ENCODE results near the genes FKBP4 and TEAD4.

- PRO-cap: no peak
Measured at GRCh38 chr12:1496547-1497095, 97.8 kb downstream of the FBXL14 start.

GRCh38 chr12:1611999-1612328 lies 17.1 kb upstream of the WNT5B start:
- PRO-cap: no peak

DNA sequence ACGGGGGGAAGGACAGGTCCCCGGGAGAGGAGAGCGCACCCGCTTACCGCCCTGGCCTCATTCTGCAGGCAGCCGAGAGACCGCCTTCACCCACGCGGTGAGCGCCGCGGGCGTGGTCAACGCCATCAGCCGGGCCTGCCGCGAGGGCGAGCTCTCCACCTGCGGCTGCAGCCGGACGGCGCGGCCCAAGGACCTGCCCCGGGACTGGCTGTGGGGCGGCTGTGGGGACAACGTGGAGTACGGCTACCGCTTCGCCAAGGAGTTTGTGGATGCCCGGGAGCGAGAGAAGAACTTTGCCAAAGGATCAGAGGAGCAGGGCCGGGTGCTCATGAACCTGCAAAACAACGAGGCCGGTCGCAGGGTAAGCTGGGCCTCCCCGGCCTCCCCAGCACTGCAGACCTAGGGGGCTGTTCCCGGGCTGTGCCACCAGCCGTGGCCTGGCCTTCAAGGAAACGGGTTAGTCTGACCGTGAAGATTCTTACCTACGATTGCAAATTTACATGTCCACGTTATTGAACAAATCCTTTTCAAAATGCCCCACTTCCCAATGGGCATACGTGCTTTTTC lies 10.7 kb downstream of the WNT5B start:
- PRO-cap: bidirectional peak, plus-strand start at position 60 of the sequence, minus-strand start at position 52 of the sequence; bidirectional peak, plus-strand start at position 128 of the sequence, minus-strand start at position 88 of the sequence

DNA sequence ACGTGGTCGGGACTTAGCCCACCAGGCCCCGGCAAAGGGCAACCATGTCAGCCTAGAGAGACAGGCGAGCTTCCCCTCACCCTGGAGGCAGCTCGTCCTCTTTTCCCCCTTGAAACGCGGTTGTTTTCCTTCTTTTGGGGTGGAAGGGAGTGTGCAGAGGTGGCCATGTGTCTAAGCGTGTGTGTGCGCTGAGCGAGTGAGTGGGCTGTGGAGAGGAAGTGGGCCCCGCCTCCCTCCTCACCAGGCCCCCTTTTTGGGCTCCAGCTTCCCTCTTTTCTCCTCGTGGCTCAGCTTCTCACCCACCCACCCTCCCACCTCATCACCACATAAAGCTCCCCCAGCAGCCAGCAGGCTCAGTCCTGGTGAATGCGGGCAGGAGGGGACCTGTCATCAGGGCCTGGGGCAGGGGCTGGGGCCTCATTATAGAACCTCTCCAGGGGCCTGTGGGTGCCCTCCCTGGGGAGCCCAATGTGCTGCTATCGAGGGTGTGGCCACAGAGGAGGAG lies 22.0 kb downstream of the LRTM2 start:
- PRO-cap: no peak

DNA sequence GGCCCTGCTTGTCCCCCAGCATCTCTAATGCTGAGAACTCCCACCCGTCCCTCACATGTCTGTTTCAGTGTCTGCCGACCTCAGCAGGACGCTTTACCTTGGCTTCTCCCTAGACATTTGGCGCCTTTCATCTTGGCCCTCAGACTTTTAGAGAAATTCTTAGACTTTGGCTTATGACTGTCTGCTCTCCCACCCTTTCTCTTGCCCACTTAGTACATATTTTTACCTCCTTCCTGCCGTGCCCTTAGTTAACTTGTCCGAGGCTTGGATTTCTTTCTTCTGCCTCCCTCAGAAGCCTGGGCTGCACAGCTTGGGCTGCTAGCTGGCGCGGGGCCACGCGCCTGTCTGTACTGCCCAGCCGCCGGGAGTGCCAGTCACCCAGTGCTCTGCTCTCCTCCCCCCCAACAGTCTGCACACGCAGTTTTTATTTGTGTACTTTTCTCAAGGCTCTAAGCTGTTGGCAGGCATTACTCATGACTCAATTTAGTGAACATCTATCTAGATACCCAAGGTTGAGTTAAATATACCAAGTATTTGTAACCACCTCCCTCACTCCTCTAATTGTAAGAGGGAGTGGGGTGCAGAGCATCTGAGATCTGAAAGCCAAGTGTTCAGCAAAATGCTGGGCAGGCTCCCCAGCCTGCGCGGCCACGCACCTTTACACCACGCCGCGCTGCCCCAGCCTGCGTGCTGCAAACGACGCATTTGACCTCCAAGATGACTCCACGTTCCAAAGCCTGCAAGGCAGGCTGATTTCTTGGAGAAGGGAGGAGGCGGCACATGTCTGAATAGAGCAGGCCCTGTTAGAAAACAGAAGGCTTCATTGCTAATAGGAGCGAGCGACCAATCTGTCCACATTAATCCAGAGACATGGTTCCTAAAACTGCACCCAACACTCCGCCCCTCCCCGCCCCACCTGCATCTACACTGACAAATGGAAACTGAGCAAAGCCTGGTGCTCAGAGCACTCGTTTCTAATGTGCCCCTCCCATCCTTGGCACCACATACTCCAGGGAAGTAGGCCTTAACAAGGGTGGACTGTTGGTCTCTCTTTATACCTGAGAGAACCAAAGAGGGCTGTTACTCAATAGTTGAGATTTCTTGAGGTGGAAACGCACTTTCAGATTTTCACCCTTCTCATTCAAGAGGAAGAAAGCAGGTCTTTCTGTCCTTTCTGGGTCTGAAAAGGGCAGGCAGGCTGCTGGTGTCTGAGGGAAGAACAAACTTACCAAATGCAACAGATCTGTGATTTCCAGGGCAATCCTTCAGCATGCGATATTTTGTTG lies 18.2 kb upstream of the CACNA2D4 start:
- PRO-cap: no peak

- PRO-cap: no peak
Measured at GRCh38 chr12:2012213-2012776, 8.0 kb upstream of the DCP1B start.

GRCh38 chr12:2055102-2055488 lies 2.3 kb downstream of the CACNA1C start:
- PRO-cap: no peak

DNA sequence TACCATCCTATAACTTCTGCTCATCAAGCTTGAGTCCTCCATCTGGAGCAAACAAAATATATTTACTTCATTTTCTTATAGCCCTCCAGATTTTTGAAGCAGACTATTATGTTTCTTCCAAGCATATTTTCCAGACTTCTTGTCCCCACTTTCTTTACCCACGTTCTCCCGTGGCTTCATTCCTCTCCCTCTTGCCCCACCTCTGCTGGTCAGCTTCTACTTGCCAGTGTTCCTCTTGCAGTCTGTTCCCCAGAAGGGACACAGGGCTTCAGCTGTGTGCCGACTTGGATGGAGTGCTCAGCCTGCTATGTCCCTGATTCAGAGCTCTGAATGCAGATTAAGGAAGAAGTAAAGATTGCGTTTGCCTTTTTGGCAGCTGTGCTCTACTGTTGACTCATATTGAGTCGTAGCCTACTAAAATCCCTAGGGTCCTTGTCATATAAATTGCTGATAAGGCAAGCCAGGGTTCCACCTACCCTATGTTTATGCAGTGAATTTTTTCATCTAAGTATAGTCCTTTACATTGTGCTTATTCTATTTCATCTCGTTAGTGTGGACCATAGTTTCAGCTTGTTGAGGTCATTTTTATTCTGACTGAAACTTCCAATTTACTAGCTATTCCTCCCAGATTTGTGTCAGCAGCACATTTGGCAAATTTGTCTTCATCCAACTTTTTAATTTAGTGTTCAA lies 31.7 kb downstream of the CACNA1C start:
- PRO-cap: no peak

DNA sequence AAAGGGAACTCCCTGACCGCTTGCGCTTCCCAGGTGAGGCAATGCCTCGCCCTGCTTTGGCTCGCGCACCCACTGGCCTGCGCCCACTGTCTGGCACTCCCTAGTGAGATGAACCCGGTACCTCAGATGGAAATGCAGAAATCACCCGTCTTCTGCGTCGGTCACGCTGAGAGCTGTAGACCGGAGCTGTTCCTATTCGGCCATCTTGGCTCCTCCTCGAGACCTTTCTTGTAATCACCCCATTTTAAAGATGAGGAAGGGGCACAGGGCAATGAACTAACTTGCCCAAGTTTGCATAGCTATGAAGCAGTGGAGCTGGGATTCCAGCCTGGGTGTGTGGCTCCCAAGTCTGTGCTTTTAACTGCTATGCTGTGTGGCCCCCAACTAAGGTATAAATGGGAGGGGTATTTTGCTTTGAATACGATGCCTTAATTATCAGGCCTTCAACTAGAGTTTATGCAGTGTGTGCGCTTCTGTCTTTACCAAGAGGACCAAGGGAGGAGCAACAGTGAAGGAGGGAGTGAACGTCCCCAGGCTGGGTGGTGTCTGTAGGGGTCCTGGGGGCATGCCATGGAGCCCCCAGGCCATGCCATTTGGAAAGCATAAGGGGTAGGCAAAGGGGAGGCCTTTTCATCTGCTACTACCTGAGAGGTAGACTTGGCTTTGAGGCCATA lies 83.5 kb downstream of the CACNA1C start:
- PRO-cap: no peak

DNA sequence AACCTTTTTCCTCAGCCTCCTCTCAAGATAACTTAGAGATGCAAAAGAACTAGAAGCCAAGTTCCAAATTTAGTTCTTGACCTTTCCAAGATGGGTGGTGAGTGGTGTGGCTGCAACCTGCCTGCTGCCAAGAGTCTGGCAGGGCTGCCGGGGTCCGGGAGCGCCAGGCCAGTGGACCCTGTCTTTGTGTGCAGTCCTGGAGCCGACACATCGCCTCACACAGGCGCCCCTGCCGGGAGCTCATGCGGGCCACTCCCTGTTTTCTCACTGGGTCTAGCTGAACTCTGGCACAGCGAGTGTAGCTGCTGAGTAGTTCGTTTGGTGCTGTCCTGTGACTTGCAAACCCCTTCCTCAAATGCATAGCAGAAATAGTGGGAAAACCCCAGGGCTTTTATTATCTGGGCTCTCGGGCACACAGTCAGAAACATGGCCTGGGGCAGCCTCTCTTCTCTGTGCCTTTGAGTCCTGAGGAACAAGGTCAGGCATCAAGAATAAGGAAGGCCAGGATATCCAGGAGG lies 85.0 kb downstream of the CACNA1C start:
- PRO-cap: no peak

DNA sequence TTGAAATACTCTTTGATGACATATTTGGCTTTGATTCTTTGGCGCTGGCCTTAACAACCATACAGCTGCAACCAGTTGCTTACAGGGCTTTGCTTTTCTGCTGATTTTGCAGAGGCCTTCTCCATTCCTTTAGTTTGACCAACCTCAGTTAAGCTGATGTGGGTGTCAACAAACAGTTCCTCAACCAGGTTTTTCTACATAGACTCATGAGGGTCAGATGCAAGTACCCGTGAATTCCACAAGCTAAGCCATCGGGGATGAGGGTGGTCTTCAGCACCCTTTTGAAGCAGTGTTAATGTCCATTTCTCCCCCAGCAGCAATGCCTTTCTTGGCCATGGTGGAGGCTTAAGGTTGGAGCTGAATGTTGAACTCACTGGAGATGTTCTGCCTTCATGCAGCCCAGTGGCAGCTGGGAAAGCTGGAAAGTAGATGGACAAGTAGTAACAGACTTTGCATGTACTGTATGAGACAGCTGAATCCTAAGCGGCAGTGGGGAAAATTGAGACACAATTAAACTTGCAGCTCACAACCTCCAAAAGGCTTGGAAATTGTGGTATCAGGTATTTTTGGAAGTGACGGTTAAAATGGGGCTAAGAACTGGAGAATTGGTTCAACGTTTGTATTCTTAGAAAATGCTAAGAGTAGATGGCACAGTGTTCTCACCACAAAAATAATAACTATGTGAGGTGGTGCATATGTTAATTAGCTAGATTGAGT lies 103.9 kb downstream of the CACNA1C start:
- PRO-cap: no peak

DNA sequence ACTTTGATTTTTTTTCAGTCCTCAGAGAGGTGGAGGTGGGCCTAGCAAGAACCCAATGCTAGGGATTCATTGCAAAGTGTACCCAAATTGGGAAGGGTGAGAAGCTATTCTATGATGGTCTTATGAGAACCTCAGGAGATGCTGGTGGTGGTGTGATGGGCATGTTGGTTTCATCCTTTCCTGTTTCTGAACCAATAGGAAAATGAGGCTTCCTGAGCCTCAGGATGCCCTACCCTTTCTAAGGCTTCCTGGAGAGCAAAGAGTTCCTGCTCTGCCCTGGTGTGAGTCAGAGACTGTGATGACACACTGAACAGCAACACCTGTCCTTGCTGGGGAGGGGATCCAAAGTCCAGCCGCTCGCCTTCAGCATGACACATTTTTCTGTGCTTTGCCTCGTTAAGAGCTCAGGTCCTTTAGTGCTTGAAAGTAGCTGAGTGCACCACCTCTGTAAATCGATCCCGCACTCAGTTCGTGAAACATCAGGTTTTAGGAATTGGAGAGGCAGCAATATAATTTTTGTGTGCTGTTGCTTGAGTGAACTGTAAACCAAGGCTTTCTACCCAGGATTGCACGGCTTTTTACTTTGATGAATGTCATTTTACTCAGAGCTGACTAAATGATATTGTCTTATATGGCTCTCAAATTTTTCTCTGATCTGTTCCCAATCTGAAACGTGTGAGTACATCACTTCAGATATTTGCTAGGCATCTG lies 116.1 kb downstream of the CACNA1C start:
- PRO-cap: no peak

DNA sequence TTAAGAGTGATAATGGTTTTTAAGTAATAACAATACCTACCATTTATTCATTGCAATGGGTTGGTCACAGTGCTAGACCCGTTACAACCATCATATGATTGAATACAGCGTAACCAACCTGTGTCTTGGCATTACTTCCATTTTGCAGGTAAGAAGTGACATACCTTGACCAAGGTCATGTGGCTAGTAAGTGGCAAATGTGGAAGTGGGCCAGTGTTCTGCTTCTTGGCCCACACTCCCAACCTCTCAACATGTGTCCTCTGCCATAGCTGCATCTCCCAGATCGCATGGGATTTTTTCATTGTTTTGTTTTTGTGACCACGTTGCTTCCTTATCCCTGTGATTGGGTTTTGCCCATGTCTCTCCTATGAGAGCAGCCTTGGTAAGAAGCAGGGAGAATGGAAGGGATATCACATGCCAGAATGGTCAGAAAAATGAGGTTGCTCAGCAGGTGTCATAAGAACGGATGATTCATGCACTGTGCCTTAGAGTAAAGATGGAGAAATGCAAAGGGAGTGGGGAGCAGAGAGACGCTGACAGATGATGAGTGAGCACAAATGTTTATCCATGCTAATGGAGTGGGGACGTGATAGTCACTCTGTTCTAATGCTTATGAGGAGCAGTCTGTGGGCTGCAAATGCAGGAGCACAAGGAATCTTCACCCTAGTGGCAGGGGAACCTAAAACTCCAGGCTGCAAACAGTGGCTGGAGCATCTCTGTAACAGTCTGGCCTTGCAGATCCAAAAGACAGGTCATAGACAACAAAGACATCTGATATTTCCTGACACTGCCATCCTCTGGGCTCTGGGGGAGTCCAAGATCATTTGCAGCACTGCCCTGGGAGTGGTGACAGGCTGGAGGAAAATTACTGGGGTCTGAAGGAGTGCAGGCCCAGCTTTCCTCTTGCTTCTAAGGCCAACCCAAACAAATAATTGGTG lies 243.1 kb downstream of the CACNA1C start:
- PRO-cap: no peak

- PRO-cap: no peak
Measured at GRCh38 chr12:2304391-2304749, 251.6 kb downstream of the CACNA1C start.

DNA sequence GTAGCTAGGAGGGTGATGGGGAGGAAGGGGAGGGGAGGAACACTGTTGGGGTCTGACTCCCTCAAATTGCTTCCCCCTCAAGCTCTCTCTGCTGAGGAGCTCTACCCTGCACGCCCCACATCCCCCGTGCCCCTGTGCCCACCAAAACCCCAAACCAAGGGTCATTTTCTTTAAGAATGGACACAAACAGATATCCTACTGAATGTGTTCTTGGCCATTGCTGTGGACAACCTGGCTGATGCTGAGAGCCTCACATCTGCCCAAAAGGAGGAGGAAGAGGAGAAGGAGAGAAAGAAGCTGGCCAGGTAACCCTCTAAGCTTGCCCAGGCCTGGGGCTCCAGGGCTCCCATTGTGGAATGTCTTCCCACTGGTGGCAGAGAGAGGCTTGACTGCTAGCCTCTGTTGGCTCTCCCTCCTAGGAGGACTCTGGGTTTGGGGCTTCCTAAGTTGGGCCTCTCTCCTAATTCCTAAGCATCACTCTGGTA lies 210.4 kb upstream of the FKBP4 start:
- PRO-cap: no peak

GRCh38 chr12:2628319-2628796 lies 166.4 kb upstream of the FKBP4 start:
- PRO-cap: no peak

DNA sequence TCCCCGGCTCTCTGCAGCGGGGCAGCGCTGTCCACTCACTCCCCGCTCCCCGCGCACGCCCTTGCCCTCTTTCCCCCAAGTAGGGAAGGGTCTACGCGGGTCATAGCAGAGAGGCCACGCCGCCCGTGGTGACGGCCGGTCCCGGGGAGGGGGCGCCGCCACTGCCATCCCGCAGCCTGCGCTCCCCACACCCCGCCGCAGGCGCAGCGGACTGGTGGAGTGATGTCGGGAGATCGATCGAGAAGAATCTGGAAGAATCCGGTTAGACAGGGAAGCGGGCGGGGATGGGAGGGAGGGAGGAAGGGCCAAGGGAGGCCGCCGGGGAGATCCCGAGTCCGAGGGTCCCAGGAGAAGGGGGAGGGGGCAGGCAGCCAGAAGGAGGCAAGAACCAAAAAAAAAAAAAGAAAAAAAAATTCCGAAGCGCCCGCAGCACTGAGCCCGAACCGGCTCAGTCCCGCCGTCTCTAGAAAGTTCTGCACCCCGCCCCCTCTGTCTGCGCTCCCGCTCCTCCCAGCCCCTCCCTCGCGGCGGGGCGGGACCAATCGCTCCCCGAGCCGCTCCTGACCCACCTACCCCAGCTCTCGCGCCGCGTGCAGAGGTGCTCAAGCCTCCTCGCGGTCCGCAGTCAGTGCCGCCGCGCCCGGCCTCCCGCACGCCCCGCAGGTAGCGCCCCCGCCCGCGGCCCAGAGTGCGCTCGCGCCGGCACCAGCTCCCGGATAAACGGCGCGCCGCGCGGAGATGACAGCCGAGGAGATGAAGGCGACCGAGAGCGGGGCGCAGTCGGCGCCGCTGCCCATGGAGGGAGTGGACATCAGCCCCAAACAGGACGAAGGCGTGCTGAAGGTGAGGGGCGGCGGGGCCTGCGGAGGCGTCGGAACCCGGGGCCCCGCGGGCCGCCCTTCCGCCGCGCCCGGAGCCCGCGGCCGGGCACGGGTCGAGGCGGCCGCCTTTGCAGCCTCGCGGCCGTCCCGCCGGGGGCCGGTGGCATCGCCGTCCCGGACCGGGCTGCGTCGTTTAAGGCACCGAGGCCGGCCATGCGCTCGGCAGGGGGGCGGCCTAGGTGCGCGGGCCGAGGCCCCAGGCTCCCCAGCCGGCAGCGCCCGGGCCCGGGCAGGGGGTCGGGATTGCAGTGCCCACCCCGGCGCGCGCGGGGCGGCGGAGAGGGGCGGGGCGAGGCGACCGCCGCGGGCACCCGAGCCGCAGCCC lies at the start of gene FKBP4:
FKBP4 (plus strand) TSS at position 569 of the 1,206 bp plus-strand sequence.
- PRO-cap: bidirectional peak, plus-strand start at position 595 of the sequence, minus-strand start at position 465 of the sequence

DNA sequence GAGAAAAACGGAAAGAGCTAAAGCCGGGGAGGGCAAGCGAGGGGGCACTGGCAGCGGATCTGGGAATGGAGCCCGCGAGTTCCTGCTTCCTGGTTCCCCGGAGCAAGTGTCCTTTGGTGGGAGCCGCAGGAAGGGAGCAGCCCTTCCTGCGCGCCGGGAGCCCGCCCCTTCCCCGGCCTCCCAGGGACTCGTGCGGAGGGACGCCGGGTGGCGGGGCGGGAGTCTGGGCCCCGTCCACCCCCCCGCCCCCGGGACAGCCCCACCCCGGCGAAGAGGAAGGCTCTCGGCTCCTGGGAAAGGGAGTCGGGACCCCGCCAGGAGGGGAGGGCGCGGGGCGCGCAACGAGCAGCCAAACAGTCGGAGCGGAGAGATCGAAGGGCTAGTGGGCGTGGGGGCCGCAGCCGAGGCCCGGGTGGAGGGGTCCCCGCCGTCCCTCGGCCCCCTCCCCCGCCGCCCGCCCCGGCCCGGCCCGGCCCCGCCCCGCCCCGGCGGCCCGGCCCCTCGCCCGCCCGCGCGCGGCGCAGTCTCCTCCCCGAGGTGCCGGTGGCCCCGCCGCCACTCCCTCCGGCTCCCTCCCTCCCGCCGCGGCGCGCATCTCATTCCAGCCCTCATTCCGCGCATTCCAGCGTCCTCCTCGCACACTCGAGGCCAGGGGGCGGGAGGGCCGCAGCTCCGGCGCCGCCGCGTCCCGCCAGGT lies at the start of gene TEAD4:
TEAD4 (plus strand) TSS at position 611 of the 697 bp plus-strand sequence.
- PRO-cap: unidirectional peak, minus-strand start at position 67 of the sequence; unidirectional peak, minus-strand start at position 174 of the sequence; bidirectional peak, plus-strand start at position 639 of the sequence, minus-strand start at position 456 of the sequence

DNA sequence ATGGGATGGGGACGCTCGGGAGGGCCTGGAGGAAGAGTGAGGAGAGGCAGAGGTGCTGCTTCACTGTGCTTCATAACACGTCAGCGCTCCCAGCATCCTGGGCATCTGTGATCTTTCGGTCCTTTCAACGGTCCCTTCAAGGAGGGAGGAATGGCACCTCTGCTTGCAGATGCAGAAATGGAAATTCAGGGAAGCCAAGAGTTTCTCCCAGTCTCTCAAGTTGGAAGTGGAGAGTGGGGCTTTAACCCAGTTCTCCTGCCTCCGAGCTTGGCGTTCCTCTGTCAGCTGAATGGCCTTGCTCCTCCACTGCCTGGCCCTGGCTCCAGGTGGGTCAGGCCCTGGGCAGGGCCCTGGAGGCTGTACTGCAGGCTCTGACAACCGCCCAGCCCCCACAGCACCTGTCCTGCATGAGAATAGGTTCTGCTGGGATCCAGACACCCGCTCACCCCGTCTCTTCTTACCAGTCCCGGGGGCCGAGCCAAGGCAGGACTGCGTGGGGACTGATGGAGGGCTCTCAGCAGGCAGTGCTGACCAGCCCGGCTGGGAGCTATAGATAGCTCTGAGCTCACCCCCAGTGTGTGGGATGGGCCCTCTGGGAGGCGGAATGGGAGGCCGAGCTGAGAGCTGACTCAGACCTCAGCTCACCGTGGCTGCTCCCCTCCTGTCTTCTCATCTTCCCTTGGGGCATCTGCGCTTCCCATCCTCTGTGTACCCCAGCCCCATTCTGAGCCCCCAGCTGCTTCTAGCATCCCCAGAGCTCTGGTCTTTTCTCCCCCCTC lies 39.5 kb downstream of the TEAD4 start:
- PRO-cap: no peak

- PRO-cap: no peak
Measured at GRCh38 chr12:3042484-3043087, 34.6 kb upstream of the TSPAN9 start.

Measured in Metastatic Lung Carcinoma in the Adrenal Gland (tissue), 1 donor.